T-cell (primary cell): ENCODE data around the gene FLVCR2.

GRCh38 chr14:75258145-75258632 is 20.4 kb upstream of the FOS start:
- PRO-cap, 7 experiments, result no peak in any of the 7 experiments

- PRO-cap, 7 experiments, result no peak in any of the 7 experiments
Measured at GRCh38 chr14:75279762-75280234, 1.2 kb downstream of the FOS start.

DNA sequence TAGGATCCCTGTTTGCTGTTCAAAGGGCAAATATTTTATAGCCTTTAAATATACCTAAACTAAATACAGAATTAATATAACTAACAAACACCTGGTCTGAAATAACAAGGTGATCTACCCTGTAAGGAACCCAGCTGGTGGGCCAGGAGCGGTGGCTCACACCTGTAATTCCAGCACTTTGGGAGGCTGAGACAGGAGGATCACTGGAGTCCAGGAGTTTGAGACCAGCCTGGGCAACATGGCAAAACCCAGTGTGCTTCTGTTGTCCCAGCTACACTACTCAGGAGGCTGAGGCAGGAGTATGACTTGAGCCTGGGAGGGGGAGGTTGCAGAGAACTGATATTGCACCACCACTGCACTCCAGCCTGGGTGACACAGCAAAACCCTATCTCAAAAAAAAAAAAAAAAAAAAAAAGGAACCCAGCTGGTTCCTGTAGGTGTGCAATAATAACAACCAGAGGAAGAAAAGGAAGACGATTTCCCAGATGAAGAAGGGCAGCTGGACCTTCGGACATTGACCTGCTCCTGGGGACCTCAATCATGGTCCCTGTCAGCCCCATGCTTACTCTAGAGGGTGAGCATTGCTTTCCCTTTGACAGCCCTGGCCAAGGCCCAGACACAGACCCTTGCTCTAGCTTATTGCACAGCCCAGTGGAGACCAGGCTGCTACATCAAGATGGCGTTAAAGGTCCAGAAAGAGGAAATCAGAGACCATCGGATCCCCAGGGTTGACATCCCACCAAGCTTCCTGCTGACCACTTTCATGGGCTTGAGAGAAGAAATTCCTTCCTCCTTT is 5.4 kb downstream of the FOS start:
- PRO-cap, 7 experiments, result no peak in any of the 7 experiments

DNA sequence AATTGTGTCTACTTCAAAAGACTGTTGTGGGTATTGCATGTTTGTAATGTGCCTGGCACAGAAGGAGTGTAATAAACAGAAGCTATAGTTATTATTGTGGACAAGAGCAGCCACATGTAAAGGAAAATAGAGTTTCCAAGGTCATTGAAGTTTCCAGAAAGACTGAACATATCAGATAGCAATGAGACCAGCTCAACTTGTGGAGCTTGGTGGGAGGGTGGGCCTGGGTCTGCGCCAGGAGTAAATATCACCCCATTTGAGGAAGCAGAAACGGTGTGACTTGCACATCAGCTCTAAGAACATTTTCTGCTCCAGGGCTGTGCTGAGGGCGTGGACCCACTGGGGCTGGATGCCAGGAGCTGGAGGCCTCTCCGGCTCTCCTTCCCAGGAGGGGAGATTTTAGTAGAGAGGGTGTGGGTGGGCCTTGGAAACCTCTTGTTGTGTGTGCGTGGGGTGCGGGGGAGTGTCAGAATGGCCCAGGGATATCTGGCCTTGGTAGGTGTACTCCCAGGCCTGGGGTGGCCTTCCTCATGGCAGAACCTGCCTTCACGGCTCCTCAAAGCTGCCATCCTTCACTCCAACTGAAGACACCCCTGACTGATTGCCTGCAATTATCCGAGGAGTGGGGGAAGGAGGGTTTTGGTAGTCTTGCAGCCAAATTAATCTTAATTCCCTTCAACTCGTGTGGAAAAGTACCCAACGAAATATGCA is 19.9 kb downstream of the FOS start:
- PRO-cap, 7 experiments, result peak in 1 of 7 experiments; most common minus-strand start position 583 of the sequence (in 1)

DNA sequence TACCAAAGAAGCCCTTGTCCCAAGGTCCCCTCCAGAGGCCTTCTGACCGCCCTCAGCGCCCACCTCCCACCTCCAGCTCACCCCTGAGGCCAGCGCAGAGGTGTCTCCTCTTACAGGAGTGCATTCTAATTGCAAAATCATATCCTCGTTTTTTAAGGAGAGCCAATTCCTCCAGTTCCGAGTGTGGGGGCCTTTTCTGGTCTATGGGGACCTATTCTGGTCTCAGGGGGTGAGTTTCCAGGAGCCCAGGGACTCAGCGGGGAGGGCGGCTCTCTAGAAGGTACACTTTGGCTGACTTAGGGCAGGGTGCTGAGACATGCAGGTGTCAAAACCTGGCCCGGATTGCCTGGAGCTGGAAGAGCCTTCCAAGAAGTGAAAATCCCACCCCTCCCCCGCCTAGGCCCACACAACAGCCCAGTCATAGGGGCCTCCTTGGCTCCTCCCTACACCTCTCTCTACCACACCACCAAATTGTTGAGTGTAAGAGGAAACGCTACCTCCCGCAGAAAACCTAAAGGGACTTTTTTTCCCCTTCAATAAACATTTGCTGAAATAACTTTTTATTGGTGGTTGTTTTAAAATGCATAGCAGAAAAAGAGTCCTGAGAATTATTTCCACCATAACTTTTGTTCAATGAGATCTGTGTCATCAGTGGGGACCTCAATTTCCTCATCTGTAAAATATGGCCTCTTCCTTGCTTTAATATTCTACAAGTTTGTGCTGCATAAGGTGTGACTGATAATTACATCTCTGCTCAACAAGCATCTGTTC is 8.4 kb upstream of the JDP2 start:
- PRO-cap, 7 experiments, result no peak in any of the 7 experiments

DNA sequence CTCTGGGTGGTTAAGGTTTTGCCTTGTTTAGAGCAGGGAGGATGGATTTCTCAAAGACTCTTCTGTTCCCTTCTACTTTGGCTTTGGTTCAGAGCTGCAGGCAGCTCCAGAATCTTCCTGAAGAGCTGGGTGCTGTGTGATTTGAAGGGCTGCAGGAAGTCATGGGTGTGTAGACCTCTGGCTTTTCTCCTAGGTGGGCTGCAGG is 1.8 kb downstream of the JDP2 start:
- PRO-cap, 7 experiments, result no peak in any of the 7 experiments

DNA sequence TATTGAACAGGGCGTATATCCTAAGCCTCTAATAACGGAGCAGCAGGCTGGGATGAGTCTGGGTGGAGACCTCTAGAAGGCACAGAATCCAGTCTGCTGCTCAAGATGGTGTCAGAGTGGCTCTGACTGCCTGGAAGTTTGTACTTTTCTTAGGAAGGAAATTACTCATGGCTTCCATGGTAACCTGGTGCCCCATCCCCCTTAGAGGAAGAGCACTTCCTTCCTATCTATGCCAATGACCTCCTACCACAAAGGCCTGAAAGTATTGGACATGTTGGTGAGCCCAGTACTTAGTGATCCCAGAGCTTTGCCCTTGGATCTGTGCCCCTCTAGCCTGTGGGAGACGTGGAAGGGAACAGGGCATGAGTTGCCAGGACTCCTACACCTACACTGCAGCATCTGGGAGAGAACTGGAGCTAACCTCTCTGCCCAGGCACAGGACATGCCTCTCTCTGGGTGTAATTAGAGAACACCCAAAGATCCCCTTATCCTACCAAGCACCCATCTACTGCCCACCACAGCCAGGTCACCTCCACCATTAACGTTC is 1.6 kb downstream of the BATF start:
- PRO-cap, 7 experiments, result no peak in any of the 7 experiments

DNA sequence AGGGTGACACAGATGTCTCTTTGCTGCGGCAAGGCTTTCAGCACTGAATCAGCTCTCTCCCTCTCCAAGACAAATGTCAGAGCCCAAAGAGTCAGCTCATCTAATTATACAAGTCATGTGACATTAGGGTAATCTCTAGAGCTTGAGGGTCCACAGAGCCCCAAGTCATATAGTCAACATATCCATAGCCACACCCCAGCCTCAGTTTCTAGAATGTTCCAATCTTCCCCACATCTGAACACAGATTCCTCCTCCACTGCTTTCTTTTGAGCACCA is 5.2 kb downstream of the BATF start:
- PRO-cap, 7 experiments, result no peak in any of the 7 experiments

DNA sequence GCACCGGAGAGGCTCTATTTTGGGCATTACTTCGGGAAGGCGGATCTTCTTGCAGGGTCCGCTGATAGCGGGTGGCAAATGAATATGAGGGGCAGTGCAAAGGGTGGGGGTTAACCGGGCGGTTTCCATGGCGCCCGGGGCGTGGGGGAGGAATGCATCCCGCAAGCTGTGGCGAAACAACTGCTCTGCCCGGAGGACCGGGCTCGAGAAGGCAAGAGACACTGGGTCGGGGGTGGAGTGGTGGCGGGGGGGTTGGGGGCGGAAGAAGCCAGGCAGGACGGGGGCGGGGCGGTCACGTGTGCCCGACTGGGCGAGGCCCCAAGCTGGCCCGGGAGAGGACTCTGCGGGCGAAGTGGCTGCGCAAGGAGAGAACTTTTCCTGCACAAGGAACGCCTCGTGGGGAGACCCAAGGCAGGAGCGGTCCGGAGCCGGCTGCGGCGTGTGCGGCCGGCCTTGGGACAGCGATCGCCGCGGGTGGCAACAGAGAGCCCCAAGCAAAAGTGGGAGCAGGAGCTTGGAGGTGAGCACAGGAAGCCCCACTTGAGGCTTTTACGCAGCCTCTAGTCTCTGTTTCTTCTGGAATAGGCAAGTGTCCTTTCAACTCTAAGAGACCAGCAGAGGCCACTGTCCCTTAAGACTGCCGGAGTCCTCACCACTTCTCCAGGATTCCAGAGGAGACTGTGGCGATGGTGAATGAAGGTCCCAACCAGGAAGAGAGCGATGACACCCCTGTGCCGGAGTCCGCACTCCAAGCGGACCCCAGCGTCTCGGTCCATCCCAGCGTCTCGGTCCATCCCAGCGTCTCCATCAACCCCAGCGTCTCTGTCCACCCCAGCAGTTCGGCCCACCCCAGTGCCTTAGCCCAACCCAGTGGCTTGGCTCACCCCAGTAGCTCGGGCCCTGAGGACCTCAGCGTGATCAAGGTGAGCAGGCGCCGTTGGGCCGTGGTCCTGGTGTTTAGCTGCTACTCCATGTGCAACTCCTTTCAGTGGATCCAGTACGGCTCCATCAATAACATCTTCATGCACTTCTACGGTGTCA is at the start of gene FLVCR2:
Gene FLVCR2 (plus strand): TSS at position 334 of the 1,041 bp plus-strand sequence.
- PRO-cap, 7 experiments, result peak in 2 of 7 experiments; most common plus-strand start position 311 of the sequence (in 1); most common minus-strand start position 205 of the sequence (in 1)

DNA sequence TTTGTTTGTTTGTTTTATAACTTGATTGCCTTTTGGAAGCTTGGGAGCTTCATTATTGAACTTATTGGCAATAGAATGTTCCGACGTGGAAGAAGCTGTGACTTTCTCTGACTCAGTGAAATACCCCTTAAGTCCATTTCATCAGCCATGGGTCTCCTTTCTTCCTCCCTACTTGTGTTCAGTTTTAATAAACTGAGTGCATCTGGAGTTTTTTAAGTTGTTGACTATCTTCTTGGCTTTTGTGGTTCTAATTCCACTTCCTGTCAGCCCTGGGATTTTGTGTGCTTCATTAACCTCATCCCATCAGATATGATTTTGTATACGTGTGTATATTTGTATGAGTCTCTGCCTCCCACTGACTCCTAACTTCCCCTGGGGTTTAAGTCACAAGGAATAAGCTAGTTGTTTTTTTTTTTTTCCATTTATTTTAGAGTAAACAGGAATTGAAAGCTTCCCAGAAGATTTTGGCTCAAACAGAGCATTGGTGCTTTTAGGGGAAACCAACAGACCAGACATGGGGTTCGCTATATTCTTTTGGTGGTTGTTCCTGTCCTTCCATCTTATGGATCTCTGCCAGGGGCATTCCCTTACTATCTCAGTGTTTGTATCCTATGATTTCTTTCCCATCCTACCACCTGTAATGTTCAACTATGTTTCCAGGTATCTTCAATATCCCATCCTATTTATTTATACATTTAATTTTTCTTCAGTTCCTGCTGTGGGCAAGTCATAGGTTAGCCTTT is 62.7 kb downstream of the TTLL5 start:
- PRO-cap, 7 experiments, result no peak in any of the 7 experiments

- PRO-cap, 7 experiments, result no peak in any of the 7 experiments
Measured at GRCh38 chr14:75831889-75832540, 149.8 kb downstream of the TGFB3 start.

- PRO-cap, 7 experiments, result no peak in any of the 7 experiments
Measured at GRCh38 chr14:76163527-76163914, 11.8 kb downstream of the GPATCH2L start.

DNA sequence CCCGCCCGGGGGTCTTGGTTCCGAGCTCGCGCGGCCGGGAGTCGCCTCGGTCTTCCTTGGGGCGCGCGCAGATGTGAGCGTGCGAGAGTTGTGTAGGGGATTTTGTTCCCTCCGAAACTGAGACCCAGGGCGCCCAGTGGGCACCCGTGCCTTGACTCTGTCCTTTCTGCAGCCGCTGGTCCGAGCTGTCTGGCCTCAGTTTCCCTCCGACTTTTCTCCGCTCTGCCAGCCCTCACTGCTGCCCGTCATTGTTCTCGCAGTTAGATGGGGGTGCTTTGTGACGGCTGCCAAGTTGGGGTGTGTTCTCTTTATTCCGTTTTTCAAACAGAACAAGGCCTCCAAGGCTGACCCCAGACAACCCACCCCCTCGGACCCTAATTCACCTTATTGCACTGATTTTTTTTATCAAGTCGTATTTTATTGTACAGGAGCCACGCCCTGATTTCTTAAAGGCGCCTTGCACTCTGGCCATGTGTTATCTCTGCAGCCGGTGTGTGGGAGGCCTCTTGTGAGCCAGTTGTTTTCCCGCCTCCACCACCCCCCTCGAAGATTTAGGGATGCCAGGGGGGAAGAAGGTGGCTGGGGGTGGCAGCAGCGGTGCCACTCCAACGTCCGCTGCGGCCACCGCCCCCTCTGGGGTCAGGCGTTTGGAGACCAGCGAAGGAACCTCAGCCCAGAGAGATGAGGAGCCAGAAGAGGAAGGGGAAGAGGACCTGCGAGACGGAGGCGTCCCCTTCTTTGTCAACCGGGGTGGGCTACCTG is 1.2 kb downstream of the VASH1 start:
- PRO-cap, 7 experiments, result peak in 2 of 7 experiments; most common minus-strand start position 75 of the sequence (in 2)

- PRO-cap, 7 experiments, result peak in 3 of 7 experiments; most common plus-strand start chr14:76768543 (in 2); most common minus-strand start chr14:76768342 (in 3)
Measured at GRCh38 chr14:76768247-76768751, 7.0 kb downstream of the VASH1 start.

DNA sequence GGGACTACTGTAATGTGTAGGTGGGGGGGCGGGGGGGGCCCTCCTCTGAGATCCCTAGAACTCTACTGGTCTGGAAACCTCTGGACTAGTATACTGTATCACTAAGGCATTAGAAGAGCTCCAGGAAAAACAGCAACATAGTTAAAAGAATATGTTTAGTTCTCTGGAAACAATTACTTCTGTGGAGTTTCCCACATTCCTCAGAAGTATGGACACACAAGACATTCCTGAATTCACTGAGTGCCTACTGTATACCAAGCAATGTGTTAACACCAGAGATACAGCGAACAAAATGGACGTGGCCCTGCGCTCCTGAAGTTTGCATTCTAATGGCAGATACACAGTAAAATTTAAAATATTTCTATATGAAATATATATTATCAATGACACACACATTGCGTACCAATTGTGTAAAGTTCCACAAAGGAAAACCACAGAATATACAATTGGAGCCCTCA is 1.2 kb downstream of the ANGEL1 start:
- PRO-cap, 7 experiments, result no peak in any of the 7 experiments

DNA sequence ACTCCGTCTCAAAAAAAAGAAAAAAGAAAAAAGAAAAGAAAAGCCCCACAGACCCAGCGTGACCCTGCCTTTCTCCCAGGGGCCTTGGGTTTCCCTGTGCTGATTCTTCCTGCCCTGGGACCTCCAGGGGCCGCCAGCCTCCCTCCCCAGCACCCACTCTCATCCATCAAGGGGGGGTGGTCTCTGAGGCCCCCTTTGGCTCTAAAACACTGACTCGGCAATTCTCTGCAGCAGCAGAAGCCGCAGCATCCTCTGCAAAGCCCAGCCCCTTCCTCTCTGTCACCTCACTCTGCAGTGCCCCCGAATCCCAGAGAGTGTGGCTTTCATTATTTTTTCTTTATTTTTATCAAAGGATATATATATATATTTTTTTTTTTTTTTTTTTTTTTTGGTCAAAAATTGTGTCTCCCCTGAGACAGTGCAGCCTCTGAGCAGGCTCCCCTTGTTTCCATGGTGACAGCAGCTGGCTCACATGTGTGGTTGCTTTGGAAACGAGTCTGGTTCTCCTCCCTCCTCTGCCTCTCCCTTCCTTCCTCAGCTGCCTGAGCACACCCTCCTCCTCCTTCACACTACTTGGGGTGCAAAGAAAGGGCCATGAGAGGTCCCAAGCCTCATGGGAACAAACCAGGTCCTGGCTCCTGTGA is 100.3 kb downstream of the LRRC74A start:
- PRO-cap, 7 experiments, result peak in 7 of 7 experiments; most common plus-strand start position 567 of the sequence (in 7); most common minus-strand start position 278 of the sequence (in 5)

DNA sequence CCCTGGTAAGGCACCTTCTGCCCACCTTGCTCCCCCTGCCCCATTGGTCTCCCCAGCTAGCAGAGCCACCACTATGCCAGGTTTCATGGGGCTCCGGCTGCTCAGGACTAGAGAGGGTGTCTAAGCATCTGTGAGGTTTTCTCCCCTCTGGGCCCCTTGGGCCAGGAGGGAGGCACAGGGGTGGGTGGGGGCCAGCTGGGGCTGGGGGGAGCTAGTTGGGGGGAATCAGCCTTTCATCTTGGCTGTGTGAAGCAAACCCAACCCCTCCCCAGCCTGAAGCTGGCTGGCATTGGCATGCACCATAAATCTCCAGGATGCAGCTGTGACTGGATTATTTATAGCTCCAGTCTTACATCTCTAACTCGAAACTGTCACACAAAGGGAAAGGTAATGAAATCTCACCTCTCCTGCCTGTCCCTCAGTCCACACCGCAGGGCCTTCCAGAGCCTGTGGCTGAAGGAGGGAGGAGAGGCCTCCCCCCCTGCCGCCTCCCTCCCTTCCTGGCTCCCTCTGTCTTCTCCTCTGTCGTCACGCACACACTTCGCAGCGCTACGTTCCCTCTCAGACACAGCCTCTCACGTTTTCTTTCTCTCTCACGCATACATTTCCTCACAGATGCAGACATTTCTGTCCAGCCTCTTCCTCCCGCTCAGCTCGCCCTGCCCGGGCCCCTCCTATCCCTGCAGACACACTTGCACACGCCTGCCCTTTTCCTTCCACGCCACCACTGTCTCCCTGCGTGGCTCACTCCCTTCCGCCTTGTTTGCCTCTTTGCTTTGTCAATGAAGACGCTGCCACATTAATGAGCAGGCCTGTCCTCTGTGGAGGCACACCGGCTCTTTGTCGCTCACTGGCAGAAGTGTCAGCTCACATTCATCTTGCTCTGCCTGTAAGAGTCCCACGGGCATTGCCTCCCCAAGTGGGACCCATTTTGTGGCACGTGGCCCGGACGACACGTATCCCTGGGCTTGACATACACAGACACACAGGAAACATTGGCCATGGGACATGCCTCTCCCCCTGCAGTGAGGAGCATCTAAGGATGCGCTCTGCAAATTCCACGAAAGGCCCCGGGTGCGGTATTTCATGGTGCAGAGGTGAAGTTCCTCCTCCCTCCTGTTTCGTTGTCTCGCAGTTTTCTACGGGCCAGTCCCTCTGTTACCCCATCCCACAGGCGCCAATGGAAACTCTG is 28.0 kb downstream of the IRF2BPL start:
- PRO-cap, 7 experiments, result no peak in any of the 7 experiments

GRCh38 chr14:77033741-77035006 is 5.7 kb upstream of the IRF2BPL start:
- PRO-cap, 7 experiments, result peak in 4 of 7 experiments; most common plus-strand start chr14:77034159 (in 1); most common minus-strand start chr14:77034001 (in 3)

GRCh38 chr14:77086312-77086784 is 11.7 kb upstream of the CIPC start:
- PRO-cap, 7 experiments, result peak in 2 of 7 experiments; most common plus-strand start chr14:77086547 (in 2)

- PRO-cap, 7 experiments, result peak in 7 of 7 experiments; most common plus-strand start chr14:77121629 (in 4); most common minus-strand start chr14:77121562 (in 6)
Measured at GRCh38 chr14:77121375-77122219, 20.0 kb downstream of the ZDHHC22 start.